Cardiac atrium fibroblast (primary cell): ENCODE measurements around a stretch of chr7.

- RAMPAGE, long total RNA: no peak
Observed at GRCh38 chr7:129780286-129780742, 168.8 kb downstream of the NRF1 start.

- RAMPAGE, long total RNA: no peak
Observed at GRCh38 chr7:129826204-129826591, 126.6 kb downstream of the UBE2H start.

GRCh38 chr7:129877202-129877709 lies 75.5 kb downstream of the UBE2H start:
- RAMPAGE, long total RNA: no peak

- RAMPAGE, long total RNA: no peak
Observed at GRCh38 chr7:129970642-129971367, 18.0 kb upstream of the UBE2H start.

DNA sequence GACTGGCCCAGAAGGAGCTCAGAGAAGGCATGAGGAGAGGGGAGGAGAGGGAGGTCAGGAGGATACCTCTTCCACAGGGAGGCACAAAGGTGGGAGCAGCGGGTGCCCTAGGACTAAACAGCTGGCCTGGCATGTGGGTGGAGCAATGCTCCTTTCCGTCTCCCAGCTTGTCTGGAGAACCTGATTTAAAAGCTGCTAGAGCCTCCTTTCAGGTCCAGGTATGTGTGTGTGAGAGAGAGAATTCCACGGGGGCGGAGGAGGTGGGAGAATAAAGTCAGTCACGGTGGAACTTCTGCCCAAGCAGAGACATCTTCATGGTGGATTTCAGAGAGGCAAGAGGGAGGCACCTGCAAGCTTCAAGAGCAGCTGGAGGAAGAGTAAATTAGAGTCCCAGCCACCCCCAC lies 29.3 kb upstream of the UBE2H start:
- RAMPAGE, long total RNA: no peak

DNA sequence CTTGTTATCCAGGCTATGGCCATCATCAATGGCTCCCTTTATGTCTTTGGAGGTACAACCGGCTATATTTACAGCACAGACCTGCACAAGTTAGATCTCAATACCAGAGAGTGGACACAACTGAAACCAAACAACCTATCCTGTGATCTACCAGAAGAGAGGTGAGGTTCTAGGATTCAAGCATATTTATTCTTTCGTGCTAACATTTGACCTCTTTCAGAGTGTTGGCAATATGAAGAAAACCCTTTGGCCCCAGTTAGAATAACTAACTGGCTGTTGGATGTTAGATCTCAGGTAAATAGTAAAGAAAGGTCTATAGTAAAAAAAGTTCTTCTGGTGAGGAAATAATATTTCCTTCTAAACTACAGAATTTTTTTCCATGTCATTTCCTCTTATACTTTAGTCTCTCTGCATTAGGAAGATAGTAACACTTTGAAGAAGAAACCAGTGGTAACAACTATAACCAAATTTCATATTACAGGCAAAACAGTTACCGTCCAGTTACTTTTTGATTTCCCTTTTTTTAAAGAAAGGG lies 51.8 kb downstream of the KLHDC10 start:
- RAMPAGE, long total RNA: no peak

GRCh38 chr7:130135626-130136243 lies 65.4 kb downstream of the KLHDC10 start:
- RAMPAGE, long total RNA: no peak

- RAMPAGE, long total RNA: no peak
Observed at GRCh38 chr7:130385335-130386117, 5.2 kb downstream of the CPA1 start.

DNA sequence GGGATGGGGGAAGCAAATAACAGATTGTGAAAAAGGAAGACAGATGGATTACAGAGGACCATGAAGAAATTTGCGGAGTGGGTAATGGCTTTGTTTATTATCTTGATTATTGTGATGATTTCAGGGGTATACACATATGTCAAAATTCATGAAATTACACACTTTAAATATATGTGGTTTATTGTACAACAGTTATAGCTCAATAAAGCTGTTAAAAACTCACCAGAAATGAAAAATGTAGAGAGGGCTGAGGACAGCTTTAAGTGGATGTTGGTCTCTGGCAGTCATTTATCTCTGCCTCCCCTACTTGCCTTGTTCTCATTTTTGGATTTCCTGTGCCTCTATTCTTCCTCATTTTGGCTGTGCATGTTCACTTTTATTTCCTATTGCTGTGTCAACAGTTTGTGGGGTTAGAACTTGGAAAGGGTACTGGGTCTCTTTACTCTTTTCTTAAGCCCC lies 18.7 kb upstream of the MEST start:
- RAMPAGE, long total RNA: no peak

GRCh38 chr7:130541115-130541812 lies 49.4 kb downstream of the MEST start:
- RAMPAGE, long total RNA: no peak

DNA sequence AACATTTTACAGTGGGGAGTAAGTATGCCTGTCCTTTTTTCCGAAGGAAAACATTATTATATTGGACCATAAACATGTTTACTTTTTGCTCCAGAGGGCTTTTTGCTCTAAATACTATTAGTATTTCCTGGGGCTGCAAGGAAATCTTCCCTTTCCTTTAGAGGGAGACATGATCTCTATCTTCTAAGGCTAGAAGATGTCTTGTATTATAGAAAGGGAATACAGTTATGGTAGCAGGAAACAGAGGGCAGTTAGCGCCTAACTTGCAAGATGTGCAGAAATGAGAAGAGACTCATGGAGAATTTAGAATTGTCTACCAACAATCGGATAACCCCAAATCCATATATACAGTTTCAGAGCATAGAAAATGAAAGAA lies 64.2 kb downstream of the MEST start:
- RAMPAGE, long total RNA: no peak

DNA sequence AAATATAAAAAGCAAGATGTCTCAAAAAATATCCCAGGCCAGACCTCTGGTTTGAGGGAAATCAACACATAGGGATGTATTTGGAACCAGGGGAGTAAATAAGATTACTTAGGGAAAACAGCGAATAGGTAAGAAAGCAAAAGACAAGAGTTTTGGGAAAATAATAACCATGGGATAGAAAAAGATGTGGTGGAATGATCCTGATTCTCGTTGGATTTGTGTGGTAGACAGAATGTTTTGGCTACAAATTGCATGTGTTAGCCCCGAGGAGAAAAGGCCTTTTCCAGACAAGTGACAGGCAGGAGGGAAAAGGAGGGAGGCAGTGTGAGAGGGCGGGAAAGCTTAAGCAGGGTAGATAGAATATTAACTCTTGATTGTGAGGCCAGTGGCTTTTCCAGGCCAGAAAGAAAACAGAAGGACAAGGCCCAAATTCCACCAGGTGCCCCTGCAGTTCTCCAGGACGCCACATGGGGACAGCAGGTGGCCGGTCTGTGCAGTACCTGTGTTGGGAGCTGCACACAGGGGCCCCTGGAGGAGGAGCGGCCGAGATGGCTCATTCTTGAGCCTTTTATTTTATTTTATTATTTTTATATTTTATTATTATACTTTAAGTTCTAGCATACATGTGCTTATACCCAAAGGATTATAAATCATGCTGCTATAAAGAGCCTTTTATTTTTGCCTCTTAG lies 141.2 kb upstream of the KLF14 start:
- RAMPAGE, long total RNA: no peak

DNA sequence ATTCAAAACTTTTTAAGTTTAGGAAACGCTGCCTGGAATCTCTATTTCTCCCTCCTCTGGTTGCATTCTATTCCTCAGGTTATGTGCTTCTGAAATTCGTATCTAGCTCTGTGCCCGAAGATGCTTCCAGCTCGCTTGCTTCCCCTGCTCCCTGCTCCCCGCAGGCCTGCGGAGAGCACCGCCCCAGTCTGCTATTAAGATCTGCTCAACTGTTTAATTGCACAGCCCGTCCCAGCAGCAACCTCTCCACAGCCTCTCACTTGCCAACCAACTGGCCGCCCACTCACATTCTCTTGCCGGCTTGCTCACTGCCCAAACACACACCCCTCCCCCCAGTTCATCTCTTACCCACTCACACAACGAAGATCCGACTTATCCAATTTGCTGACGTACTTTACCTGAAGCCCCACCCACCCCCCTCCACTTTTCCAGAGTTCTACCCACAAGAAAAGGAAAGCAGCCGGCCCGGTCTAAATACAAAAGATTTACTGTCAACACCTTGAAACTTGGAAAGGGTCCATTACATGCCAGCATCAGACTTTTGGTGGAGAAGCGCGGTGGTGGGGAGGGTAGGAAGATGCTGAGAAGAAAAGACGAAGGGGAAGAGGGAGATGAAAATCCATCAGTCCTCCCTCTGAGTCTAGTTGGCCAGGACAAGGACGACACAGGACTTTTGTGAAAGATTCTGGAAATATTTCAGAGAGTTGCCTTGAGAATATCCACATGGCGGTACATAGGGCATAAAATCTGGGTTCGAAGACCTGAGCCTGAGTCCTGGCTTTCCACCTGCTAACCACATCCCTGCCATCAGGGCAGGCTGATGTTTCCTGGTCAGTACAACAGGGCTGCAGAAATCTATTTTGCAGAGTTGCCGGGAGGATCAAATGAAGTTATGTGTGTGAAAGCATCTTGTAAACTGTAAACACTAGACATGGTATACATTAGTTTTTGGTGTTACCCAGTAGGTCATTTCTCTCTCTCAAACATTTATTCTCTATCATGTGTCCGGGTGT lies 167.5 kb upstream of the KLF14 start:
- RAMPAGE, long total RNA: no peak

DNA sequence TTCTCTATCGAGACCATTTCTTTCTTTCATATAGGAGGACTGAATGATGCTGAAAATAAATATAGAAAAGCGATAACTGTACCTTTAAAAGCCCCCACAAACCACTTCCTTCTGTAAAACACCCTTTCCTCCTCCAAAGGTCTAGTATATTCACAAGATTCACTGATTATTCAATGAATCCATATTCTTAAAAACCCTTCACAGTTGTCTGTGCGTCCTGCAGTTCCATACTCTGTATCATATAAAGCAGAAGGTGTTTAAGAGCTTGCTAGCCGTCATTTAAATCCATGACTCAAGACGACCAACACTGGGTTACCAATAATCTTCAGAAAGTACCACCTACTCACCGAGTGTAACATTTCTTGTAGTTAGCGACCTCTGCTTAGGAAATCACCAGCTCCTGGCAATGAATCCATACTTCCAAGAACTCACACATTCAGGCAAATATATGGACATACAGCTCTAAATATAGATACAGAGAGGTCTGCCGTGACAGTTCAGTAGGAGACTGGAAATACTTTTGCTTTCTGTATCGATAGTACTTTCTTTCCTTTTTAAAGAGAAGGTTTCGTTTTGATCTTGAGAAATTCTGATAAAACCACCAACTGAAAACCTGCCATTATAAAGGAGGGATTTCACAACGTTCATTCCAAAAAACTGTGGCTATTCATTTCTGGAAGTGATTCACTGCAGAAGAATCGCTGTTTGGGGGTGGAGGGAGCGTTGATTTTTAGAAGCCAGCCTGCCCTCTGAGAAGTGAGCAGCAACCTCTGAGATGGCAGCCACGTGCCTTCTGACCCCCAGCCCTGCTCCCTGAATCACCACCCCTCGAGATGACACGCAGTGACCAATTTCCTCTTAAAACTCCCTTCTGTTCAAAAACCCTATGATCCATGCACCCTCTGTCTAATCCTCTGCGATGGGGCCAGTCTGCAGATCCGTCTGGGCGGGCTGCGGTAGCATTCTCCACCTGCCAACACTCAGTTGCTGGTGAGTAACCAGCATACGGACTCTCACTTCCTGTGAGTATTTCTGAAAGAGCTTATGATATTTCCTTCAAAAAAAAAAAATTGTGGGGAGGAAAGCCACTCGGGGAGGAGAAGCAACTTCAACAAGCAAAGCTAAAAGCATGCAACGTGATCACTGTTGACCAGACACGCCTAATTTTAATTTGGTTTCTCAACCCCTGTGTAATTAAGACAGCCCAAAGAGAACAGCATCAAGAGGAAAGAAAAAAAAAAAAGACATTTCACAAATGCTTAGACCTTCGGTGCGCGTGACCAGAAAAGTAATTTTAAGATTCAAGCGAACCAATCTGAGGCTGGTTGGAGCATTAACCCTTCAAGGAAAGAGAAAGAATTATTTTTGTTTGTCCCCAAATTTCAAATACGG lies 179.1 kb upstream of the KLF14 start:
- RAMPAGE, long total RNA: no peak

DNA sequence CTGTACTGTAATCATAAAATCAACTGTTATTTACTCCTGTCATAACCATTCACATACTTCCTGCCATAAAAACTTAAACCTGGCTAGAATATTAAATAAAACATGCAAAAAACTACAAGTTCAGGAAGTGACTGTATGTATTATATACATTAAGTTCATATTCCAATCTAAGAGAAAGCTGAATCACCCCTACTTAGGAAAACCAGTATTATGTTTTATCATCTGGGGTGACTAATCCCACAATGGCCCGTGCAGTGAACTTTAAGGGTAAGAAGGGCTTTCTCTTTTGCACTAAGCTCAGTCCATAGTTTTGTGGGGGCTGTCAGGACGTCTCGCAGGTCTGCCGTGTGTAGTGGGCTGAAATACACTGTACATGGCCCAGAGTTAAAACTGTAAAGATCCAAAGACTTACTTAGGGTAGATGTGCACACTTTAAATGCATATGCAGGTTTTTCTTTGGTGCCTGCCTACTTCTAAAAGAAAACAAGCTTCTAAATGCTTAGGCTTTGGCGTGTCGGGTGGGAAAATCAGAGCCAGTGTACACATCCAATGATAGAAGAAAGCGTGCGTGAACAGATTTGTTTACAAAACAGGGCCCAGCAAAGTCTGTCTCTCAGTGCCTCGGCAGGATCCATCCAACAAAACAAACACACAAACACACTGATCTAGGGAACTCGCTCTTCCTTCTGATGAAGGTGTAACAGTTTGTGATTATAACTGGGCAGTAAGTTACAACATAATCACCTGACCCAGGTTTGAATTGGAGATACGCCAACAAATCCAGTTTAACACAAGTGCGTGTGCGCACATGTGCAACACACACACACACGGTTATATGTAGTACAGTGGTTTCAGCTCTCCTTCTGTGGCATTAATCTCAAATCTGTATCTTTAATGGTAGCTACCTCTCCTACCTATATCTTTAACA lies 184.0 kb upstream of the KLF14 start:
- RAMPAGE, long total RNA: no peak

- RAMPAGE, long total RNA: no peak
Observed at GRCh38 chr7:130937651-130938084, 203.7 kb upstream of the KLF14 start.

- RAMPAGE, long total RNA: no peak
Observed at GRCh38 chr7:130962374-130962774, 228.4 kb upstream of the KLF14 start.

GRCh38 chr7:131007226-131007797 lies 273.3 kb upstream of the KLF14 start:
- RAMPAGE, long total RNA: no peak

- RAMPAGE, long total RNA: no peak
Observed at GRCh38 chr7:131018525-131019110, 284.6 kb upstream of the KLF14 start.

DNA sequence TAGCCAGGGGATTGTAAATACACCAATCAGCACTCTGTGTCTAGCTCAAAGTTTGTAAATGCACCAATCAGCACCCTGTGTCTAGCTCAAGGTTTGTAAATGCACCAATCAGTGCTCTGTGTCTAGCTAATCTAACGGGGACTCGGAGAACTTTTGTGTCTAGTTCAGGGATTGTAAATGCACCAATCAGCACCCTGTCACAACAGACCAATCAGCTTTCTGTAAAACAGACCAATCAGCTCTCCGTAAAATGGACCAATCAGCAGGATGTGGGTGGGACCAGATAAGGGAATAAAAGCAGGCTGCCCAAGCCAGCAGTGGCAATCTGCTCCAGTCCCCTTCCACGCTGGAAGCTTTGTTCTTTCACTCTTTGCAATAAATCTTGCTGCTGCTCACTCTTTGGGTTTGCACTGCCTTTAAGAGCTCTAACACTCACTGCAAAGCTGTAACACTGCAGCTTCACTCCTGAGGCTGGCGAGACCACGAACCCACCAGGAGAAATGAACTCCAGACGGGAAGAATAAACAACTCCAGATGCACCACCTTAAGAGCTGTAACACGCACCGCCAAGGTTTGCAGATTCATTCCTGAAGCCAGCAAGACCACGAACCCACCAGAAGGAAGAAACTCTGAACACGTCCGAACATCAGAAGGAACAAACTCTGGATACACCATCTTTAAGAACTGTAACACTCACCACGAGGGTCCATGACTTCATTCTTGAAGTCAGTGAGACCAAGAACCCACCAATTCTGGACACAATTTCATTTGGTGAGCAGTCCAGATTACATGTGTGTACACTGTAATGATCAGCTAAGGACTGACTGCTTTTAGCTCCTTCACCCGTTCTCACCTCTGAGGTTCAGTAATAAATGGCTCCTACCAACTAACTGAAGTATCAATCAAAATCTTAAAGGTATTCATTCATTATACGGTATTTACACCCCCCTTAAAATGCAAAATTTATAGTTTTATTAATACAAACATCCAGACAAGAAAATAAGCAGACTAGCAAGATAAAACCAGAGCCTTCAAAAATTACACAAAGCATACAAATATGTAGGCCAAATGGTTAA lies 267.9 kb upstream of the MKLN1 start:
- RAMPAGE, long total RNA: no peak